ENCODE measurements around a stretch of chr9.

DNA sequence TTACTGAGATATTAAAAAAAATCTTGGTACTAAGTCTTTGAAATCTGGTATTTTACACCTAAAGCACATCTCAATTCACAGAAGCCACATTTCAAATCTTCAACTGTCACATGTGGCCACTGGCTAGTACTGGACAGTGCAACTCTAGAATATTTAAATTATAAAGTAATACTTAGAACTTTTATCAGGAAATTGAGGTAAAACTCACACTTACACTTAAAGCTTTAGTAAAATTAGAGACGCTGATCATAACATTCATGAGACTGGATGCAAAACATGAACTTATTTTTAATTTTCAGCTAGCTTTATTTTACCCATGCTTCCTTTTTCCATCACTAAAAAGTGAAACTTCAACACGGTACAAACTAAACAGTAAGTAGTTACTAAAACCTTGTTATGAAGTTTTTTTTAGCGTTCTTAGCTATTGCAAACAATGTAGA is 2.2 kb downstream of the RC3H2 start:
- PRO-cap, result no peak

DNA sequence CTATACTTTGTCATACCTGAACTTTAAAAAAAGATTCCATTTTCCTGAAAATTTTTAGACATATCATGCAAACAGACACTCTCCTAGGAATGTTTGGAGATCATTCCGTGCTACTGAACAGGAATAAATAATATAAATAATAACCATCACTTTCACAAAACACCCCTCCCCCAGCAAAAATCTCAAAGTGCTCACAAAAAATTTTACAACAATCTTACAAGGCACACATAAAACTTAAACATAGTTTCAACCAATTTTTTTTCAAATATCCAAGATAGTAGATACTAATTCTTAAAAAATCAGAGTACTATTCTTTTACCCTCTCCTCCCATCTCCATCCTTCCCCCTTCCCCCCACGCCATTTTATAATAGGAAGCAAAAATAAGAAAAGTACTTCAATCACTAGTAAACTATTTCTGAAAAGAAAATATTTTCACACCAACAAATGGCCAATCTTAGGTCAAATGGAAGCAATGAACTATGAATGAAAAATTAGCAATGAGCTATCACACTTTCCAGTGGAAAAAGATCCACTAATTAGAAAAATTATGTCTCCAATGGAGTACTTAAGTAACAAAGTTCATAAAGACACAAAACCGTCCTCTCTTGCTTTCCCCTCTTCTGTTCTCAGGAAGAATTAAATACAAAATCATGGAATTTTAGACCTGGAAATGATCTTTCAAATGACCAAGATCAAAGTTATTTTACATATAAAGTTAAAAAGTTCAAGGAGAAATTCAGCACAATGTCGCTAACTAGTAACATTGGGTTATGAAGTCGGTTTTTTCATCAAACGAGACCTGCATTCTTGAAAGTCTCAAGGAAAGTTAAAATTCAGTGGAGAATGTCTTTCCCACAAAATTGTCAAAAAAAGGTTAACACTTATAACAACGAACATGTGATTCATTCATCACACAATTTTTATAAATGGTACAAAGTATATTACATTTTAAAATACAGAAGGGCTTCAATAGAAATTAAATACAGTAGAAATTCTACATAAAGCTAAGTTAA is 3.4 kb upstream of the RC3H2 start:
- PRO-cap, result no peak

DNA sequence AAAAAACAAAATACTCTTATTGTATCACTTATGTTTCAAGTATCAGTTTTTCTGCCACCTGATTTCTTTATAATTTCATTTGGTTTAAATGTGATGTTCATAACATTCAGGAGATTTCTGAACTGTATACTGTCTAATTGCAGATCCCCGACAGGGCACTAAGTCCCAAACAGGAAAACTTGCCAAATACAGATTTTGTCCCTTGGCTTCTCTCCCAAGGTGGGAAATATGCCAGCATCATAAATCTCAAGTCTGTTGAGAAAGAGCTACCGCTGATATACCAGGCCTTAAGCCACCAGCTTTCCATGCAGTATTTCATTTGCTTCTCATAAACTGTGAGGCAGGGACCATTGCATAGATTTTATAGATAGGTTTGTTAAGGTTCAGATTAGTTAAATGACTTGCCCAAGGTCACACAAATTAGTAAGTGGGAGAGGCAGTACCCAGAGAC is 16.1 kb downstream of the GPR21 start:
- PRO-cap, result no peak

DNA sequence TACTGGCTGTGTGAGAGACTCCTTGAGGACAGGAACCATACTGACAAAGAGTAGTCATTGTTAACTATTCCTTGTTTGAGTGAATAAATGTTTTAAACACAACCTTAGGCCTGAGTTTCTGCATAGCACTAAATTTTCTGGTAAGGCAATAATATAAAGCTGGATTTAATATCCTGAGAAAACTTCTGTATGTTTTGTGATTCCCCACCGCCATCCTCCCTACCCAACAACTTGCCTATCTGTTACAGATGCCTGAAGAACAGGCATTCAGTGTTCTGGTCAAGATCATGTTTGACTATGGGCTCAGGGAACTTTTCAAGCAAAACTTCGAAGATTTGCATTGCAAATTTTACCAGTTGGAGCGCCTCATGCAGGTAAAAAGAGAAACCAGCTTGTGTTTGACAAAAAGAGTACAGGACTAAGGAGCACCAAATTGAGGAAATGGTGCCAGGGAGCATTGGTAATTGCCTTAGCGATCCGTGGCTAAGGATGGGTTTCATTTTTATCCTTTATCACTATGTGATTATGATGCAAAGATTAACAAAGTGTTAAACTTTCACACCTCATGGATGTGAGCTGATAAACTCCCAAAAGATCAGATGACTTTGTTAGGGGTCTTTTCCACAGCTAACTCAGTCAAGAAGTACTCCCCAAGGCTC is 40.0 kb downstream of the GPR21 start:
- PRO-cap, result no peak

- PRO-cap, result no peak
These were observed 64.1 kb downstream of the GPR21 start for GRCh38 chr9:123097563-123097963.

DNA sequence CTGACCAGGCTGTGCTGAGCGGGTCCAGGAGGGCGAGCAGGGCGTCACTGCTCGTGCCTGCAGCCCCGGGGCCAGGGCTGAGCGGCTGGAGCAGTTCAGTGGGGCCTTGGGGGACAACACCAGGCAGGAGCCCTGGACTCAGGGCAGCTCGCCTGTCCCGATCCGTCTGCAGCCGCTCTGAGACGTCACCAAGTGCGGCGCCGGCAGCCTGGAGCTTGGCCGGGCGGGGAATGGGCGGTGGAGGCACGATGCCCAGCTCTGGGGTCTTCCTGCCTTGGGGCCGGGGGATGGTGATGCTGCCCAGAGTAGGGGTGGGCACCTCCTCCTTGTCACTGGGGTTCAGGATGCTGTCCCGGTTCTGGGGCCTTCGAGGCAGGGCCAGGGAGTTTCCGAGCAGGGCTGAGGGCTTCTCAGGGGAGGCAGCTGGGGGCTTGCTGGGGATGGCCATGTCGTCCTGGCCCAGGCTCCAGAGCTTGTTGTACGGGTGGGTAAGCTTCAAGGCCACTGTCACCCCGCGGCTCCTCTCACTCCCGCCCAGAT is 26.2 kb downstream of the CRB2 start:
- PRO-cap, result no peak

- PRO-cap, result no peak
These were observed 6.3 kb downstream of the DENND1A start for GRCh38 chr9:123923627-123924089.

- PRO-cap, result no peak
These were observed 13.8 kb upstream of the LHX2 start for GRCh38 chr9:123997706-123998329.

DNA sequence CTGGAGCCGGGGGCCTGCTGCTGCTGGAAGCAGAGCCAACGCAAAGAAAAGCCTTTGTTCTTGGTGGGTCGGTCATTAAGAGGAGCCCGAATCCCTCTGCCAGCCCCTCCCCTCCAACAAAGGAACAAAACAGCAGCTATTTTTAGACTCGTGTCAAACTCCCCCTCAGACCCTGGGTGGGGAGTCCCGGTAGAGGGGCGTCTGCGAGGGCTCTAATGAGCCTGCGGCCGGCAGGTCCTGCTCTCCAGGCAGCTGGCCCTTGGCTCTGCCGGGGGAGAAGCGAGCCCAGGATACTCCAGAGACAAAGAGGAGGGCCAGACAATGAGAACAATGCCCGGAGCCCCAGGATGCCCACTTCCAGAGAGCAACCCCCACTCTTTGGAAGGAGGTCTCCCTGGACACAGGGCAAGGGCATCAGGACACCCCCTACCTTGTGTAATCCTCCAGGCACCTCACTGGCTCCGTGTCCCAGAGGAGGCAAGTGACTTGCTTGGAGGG is 114.1 kb downstream of the LHX2 start:
- PRO-cap, result no peak

DNA sequence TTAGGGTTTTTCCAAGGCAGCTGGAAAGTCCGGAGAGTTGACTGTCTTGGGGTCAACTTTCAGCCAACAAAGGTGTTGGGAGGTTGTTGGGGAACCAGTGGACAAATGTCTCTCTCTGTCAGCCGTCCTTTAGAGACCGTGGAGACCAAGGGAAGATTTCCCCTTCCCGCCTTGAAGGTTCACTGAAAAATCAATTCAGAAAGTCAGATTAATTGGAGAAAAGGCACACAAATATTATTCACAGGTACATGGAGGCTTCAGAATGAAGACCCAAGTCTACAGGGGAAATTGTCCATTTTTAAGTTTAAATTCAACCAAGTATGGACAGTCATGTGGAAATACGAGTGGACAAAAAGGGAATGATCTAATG is 120.0 kb upstream of the NEK6 start:
- PRO-cap, result no peak

GRCh38 chr9:124217901-124218229 is 39.9 kb upstream of the NEK6 start:
- PRO-cap, result no peak

DNA sequence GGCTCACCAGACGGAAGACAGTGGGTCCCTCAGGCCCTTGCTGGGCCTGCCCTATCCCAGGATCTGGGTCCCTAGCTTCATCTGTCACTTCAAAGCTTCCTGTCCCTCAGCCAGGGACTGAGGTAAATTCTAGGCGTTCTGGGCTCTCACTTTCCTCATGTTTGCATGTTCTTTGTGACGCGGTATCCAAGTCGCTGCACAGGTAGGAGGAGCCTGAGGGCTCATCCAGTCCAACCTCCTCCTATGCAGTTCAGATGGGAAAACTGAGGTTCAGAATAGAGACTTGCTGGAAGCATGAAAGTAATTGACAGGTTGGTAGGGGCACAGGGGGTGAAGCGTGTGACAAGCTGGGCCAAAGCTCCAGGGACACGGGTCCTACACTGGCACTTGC is 35.4 kb upstream of the NEK6 start:
- PRO-cap, result no peak

- PRO-cap, result no peak
These were observed 5.8 kb upstream of the NEK6 start for GRCh38 chr9:124251913-124252463.

- PRO-cap, result bidirectional peak, plus-strand start at chr9:124256765, minus-strand start at chr9:124256565
These were observed 1.3 kb upstream of the NEK6 start for GRCh38 chr9:124256456-124256851.

GRCh38 chr9:124259270-124260376 is 1.9 kb downstream of the NEK6 start:
- PRO-cap, result unidirectional peak, minus-strand start at chr9:124259439

DNA sequence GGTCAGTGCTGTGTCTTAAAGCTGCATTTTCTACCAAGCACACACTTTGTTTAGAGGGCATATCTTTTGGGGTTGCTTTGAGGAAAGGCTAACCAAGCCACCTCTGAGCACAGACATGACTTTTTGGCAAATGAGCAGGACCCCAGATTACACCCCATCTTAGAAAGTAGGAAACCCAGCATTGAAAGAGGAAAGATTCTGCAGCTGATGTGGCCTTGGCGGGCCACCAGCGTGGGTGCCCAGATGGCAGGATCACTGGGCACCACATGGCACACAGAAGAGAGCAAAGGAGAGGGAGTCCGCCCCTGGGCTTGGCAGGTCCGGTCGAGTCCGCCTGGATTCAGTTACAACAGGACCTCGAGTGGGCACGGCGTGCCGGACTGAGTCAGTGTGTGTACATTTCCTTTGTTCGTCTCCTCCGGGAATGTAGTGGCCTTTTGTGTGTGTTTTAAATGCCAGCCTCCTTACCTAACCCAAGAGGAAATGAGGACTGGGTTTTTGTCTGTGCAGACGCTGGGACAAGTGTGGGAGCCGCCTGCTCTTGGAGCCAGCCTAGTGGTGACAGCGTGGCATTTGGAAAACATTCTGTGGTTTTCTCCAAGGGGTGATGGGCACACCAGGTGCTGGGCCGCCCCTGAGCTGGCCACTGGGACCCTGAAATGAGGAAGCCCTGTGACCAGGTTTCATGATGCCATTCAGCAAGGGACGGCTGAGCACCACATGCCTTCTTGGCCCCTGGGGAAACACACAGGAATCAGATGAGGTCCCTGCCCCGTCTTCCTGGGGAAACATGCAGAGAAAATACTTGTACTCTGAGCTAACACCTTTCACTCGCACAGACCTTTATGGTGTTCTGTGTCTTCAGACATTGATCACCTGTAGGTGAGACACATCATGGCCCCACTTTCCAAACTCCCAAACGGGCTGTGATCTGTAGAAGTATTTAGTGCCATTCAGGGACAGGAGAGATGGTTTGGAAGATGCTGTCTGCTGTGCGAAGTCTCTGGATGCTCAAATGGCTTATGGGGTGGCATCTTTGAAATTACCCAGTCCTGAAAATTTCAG is 9.6 kb downstream of the NEK6 start:
- PRO-cap, result bidirectional peak, plus-strand start at position 482 of the sequence, minus-strand start at position 257 of the sequence

DNA sequence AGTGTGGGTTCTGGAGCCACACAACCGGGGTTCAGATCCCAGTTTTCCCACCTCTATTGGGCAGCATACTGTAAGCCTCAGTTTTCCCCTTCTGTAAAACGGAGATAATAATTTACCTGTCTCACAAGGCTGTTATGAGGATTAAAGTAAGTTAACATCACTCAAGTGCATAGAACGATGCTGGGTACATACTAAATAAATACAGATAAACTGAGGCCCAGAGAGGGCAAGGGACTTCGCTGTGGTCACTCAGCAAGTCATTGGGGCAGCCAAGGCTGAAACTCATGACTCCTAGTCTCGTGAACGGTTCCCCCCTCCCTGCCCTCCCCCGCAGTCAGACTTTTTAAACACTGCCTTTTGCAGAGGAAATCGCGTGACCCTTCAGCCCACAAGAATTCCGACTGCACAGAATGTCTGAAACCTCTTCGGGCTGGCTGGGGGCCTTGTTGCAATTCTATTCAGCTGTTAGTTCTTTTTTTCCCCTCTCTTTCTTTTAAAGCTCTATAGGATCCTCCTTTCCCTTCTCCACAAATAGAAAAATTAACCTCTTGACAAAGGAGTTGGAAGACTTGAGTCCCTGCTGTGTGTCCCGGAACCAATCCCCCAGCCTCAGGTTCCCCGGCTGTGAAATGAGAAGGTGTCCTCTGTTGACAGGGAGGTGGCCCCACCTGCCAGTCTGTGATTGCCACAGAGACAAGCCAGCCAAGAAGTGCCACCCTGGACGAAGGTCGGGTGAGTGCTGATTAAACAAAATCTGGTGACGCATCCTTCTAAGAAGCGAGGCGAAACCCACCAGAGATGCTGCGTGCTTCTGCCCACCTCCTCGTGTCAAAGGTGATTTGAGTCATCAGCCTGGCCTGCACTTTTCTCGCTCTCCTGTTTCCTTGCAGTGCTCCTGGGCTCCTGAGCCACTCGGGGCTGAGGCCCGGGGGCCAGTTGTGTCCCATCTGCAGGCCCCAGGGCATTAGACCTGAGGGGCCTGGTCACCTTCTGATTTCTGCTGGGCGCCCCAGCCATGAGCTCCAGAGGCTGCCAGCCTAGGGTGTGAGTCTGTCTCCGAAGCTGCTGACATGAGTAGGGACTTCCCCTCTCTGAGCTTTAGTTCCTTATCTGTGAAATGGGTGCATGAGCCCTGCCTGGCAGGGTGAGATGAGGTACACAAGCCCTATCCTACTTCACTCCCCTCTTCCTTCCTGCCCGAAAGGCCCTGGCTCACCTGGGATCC is 28.4 kb downstream of the NEK6 start:
- PRO-cap, result unidirectional peak, plus-strand start at position 384 of the sequence

GRCh38 chr9:124341352-124341679 is 73.9 kb downstream of the PSMB7 start:
- PRO-cap, result unidirectional peak, minus-strand start at chr9:124341556

DNA sequence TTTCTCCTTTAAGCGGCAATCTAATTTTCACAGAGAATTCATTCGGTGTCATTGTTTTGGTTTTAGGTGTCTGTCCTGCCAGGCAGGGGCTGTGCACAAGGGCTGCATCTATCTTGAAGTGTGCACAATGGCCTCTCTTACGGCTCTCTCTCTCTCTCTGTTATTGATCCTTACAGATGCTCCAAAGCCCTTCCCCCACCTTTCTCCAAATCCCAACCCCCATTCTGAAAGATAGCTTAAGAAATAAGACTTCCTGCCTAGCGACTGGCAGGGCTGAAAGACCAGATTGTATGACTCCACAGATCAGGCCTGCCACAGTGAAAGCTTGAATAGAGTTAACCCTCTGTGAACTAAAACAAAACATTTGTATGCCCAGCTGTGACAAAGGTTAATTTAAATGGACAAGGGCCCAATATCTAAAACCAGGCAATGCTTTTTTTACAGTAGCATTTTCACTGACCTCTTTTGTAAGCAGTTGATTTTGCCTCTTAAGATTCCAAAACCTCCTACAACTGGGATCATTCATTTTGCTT is 86.5 kb upstream of the NR5A1 start:
- PRO-cap, result no peak

- PRO-cap, result no peak
These were observed 1.0 kb downstream of the RPL35 start for GRCh38 chr9:124860833-124861062.

All from fallopian tube (tissue), 1 donor.